Hematopoietic multipotent progenitor cell (in vitro differentiated cells): ENCODE data around the gene KCNK17.

- CAGE, long polyA plus RNA: no peak
Observed at GRCh38 chr6:37698677-37698926, 919 bp upstream of the MDGA1 start.

- CAGE, long polyA plus RNA: no peak
Observed at GRCh38 chr6:37861803-37862613, 42.5 kb downstream of the ZFAND3 start.

- CAGE, long polyA plus RNA: no peak
Observed at GRCh38 chr6:37925520-37925796, 105.9 kb downstream of the ZFAND3 start.

GRCh38 chr6:38093420-38094168, 274.1 kb downstream of the ZFAND3 start:
- CAGE, long polyA plus RNA: no peak

- CAGE, long polyA plus RNA: no peak
Observed at GRCh38 chr6:38157027-38157648, 337.6 kb downstream of the ZFAND3 start.

GRCh38 chr6:38157794-38158418, 338.4 kb downstream of the ZFAND3 start:
- CAGE, long polyA plus RNA: no peak

- CAGE, long polyA plus RNA: no peak
Observed at GRCh38 chr6:38172741-38173161, 353.2 kb downstream of the ZFAND3 start.

- CAGE, long polyA plus RNA: no peak
Observed at GRCh38 chr6:38431447-38431849, 208.3 kb downstream of the BTBD9 start.

GRCh38 chr6:38486130-38486723, 153.5 kb downstream of the BTBD9 start:
- CAGE, long polyA plus RNA: no peak

GRCh38 chr6:38565255-38565749, 74.4 kb downstream of the BTBD9 start:
- CAGE, long polyA plus RNA: no peak

DNA sequence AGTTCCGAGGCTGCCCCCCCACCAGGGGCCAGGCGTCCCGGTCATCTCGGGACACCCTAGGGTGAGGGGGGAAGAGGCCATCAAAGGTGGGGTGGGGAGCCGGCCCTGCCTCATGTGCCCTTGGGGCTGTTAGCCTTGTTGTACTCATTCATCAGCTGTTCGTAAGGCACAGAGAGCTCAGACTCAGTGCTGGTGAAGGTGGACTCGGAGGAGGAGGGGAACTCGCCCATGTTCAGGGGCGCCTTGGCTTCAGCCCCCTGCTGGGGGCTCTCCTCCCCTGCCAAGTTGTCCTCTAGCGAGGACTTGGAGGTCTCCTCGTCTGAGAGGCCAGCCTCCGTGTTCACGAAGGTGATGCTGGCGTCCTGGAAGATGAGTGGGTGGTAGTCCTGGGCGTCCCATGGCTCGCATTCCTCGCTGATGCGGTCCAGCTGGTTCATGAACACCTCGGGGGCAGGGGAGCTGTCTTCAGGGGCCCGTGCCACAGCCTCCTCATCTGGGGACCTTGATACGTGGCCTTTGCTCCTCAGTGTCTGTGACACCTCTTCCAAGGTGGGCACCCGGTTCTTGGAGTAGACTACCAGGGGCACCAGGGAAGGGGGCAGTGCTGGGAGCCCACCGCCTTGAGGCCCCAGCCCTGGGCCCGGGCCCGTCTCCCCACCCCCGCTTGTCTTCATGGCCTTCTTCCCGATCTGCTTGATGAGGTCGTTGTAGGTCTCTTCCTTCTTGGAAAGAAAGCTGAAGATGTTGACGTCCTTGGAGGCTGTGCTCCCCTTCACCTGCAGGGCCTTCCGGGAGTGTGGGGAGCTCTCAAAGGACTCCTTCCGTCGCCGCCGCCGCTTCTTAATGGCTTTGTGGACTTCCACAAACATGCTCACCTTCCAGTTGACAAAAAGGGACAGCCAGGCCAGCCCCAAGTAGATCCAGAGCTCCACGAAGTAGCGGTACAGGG, 38.2 kb downstream of the KCNK5 start:
- CAGE, long polyA plus RNA: no peak

DNA sequence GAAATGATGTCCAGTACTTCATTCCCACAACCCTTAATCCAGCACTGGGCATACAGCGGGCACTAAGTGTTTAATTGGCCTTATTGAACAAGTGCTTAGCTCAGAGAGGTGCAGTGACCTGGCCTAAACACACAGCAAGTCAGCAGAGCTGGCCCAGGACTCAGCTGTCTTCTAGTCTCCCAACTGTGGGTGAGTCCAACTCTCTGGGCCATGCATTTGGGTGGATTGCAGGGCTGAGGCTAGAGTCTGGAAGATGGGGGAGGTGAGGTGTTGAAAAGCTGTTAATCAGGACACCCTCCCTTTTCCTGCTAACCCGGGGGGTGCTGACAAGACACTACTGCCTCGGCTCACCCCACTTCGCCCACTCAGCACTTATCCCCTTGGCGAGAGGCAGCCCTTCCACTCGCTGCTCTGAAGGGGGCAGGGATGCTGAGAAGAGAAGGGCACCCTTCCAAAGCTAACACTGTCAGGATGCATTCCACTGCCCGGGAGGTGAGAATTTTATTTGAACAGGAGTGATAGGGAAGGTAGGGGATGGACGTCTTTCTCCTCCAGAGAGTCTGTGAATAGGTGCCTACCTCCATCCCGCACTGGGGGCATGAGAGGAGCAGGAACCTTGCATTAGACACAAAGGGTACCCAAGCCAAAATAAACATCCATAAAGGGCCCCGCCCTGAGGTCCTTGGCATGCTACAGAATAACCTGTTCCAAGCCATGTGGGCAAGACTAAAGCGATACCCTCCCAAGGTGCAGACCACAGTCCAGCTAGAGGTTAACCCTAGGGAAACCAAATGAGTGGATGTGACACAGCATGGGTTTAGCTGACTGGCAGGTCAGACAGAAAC, 14.1 kb downstream of the KCNK5 start:
- CAGE, long polyA plus RNA: no peak

- CAGE, long polyA plus RNA: no peak
Observed at GRCh38 chr6:39296603-39297409, 17.4 kb downstream of the KCNK17 start.

DNA sequence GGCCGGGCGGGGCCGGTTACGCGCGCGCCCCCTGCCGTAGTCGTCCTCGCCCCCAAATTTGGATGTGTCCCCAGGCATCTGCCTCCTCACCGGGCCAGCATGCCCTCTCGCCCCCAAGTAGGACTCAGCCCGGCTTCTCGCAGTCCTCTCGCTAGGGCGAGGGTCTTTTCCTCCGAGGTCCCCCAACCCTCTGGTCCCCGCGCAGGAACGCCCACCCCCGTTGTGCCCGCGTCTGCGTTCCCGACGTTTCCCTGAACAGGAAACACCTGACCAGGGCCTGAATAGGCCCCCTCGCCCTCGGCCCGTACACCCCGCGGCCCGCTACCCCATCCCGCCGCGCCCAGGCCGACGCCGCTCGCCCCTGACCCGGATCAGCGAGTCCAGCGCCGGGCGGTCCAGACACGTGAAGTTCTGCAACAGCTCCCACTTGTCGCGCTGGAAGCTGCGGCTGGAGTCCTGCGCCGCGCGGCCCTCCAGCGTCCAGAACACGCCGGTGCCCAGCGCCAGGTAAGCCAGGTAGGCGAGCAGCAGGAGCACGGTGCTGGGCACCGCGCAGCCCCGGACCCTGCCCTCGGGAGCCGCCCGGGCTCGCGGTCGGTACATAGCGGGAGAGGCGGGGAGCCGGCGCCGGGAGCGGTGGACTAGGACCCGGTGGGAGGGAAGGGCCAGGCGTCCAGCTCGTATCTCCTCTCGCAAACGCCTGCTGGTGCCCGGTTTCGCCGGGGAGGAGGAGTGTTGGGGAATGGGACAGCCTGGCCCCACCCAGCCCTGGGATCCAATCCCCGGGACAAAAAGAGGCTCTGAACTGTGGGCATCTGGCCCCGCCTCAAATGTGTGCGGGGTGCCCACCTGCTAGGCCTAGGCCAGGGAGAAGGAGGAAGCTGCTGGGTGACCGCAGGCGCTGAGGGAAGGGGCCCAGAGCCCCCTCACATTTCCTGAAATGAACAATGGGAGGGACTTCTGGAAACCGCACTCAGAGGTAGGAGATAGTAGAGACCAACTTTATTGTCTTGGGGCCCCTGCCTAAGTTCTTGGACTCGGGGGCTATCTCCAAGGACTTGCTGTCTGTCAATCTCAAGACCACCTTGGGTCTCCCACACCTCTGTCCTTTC, at the start of gene KCNK17:
TSS of gene KCNK17 (minus strand) at position 702 of the 1,112 bp plus-strand sequence.
- CAGE, long polyA plus RNA: start-site peak on the plus strand centred at position 289 of the sequence, 42 bp wide, 12 reads; start-site peak on the minus strand centred at position 769 of the sequence, 136 bp wide, 751 reads

DNA sequence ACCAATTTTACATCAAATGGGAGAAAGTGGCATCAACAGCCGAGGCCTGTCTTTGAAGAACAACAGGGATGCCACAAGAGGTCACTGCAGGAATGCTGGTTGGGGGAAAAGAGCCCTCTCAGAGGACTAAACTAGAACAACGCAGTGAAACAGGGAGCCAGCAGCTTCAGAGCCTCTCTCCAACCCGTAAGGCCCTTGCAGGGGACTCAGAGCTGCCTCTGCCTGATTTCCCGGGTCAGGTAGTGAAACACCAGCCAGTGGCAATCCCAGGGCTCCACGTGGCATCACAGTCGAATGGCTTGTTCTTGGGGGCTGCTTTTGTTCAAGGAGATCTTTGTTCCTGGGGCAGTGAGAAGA, 55.0 kb upstream of the KCNK16 start:
- CAGE, long polyA plus RNA: no peak

GRCh38 chr6:39685022-39685718, 40.0 kb downstream of the KIF6 start:
- CAGE, long polyA plus RNA: no peak

DNA sequence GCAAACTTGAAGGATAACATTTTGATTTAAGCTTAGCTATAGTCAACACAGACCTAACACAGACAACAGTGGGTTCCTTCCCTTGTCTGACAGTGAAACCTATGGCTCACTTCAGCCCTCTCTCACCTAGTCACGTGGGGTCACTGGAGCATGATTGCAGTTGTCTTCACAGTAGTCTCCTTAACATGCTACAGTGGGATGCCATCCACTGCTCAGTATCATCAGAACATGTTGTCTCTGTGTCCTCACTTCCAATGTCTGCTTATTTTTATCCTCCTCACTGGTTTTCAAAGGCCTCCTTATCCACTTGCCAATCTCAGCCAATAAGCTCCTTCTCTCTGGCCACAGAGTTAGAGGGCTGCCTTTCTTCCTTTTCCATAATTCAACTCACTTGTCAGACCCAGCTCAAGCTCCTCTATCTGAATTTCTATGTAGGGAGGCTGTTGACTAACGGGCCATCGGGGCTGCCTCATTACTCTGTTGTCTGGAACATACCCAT, 28.3 kb upstream of the KIF6 start:
- CAGE, long polyA plus RNA: no peak

GRCh38 chr6:39818723-39819073, 26.5 kb downstream of the DAAM2 start:
- CAGE, long polyA plus RNA: no peak

DNA sequence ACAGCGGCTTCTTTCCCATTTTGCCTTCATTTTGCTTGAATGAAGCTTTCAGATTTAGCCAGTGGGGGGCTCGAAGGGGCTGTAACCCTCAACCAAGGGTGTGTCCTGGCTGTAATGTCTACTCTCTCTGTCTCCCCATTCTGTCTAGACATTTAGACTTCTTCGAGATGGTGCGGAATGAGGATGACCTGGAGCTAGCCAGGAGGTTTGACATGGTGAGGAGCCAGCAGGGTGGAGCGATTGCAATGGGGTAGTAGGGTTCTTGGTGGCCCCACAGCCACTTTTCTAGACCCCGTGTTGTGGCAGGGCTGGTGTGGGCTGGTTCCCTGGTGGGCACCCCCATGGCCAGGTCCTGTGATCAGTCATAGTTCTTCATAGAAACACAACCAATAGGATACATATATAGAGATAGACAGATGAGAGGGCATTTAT, 62.9 kb downstream of the MOCS1 start:
- CAGE, long polyA plus RNA: no peak

- CAGE, long polyA plus RNA: no peak
Observed at GRCh38 chr6:39875324-39875662, 59.0 kb downstream of the MOCS1 start.